Breast (tissue), 4 donors: ENCODE measurements around a stretch of chr15.

DNA sequence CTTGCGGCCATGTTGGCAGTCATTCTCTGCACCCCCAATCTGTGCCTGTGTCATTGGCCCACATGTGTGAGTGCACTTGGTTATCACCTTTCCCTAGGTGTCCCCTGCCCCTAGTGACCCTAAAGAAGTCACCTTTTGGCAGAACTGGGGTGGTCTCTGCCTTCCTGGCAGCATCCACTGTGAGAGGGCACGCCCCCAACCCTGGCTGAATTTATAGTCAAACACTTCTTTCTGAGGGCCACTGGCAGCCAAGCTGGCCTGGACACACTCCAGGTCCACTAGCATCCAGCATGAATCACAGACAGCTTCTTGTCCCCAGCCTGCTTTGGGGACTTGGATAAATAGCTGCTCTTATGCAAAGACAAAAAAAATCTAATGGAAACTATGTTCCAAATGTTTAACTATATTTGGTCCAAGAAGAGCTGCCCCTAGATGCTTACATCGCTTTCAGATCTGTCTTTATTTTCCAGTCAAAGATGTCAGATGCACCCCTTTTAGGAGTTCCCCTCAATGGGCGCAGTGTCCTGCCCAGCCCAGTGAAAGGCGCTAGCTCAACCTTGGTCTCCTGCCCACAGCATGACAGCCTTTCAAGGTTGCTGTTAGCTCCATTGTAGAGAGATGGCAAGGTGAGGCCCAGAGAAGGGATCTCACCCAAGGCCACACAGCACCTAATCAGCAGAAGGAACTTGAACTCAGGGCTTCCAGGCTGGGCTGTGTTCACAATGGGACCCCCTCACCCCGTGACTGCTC, 7.0 kb downstream of the RASL12 start:
- PRO-cap, 3 experiments: no peak in any of the 3 experiments
- RRBS: no CpG with 5 or more reads among the region's 6 CpGs

- PRO-cap, 3 experiments: no peak in any of the 3 experiments
- RRBS: no CpG with 5 or more reads among the region's 5 CpGs
Measured at GRCh38 chr15:65089196-65089830, 12.8 kb downstream of the KBTBD13 start.

- PRO-cap, 3 experiments: no peak in any of the 3 experiments
- RRBS: 3% methylated on average over 4 of the region's 9 CpGs
Measured at GRCh38 chr15:65270665-65271276, 15.9 kb downstream of the PARP16 start.

DNA sequence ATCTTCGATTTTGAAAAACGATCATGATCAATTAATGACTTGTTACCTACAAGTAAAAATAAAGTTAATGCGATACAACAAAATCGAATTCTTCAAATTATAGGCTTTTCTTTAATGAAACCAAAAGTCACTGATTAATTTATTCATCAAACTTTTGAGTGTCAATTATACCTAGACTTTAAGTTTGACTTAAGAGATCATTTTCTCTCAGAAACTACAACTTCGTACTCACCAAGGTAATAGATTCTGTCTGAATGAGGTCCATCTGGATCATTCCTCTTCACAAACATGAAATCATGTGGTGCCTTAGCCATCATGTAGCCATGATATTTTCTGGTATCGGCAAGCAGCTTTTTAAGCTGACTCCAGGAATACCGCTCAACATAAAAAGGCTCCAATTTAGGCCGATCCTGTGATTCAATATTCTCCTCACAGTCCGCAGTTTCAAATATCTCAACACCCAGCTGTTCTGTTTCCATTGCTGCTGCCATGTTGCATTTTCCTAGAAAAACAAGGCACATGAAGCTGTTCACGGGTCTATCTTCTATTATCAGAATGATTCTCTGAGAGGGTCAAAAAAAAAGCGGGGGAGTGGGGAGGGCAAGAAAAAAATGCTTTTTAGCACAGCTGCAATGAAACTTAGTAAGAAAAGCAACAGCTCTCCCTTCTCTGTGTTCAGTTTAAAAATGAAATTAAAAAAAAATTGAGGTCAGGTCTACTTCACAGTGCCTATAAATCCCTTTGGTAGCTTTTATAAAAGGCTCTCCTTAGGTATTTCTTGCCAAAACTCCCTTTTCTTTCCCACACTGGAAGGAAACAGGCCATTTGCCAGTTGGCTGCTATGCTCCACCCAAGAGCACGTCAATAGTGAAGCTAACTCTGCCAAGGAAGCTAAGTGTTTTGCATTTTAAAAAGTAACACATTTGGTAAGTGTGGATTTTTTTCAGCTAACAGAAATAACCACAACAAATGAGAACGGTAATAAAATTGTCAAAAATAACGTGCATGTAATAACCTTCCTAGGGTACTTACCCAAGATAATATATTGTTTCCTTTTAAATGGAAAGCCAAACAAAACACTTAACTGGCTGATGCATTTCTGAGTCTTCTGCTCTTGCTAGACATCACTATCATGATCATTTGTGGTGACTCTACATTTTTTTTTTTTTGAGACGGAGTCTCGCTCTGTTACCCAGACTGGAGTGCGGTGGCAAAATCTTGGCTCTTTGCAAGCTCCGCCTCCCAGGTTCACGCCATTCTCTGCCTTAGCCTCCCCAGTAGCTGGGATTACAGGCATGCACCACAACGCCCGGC, 5.0 kb downstream of the DPP8 start:
- PRO-cap, 3 experiments: no peak in any of the 3 experiments
- RRBS: no CpG with 5 or more reads among the region's 21 CpGs

- PRO-cap, 3 experiments: no peak in any of the 3 experiments
- RRBS: no CpG with 5 or more reads among the region's 6 CpGs
Measured at GRCh38 chr15:65642680-65643282, 21.0 kb downstream of the SLC24A1 start.

- PRO-cap, 3 experiments: no peak in any of the 3 experiments
- RRBS: no CpG with 5 or more reads among the region's 5 CpGs
Measured at GRCh38 chr15:66236351-66236866, 17.1 kb downstream of the MEGF11 start.

DNA sequence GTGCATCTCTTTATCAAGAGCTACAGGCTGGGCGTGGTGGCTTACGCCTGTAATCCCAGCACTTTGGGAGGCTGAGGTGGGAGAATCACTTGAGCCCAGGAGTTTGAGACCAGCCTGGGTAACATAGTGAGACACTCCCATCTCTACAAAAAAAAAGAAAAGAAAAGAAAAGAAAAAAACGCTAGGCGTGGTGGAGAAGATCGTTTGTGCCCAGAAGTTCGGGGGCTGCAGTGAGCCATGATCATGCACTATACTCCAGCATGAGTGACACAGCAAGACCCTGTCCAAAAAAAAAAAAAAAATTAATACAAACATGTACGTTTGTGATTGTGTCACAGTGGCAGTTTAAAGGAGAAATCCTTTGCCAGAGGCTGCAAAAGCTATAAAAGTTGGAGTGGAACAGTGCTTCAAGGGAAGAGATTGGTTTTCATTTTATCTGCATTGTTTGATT, 909 bp upstream of the DIS3L start:
- PRO-cap, 3 experiments: no peak in any of the 3 experiments
- RRBS: no CpG with 5 or more reads among the region's 7 CpGs

- PRO-cap, 3 experiments: no peak in any of the 3 experiments
- RRBS: no CpG with 5 or more reads among the region's 6 CpGs
Measured at GRCh38 chr15:66387792-66388061, 1.0 kb downstream of the MAP2K1 start.

DNA sequence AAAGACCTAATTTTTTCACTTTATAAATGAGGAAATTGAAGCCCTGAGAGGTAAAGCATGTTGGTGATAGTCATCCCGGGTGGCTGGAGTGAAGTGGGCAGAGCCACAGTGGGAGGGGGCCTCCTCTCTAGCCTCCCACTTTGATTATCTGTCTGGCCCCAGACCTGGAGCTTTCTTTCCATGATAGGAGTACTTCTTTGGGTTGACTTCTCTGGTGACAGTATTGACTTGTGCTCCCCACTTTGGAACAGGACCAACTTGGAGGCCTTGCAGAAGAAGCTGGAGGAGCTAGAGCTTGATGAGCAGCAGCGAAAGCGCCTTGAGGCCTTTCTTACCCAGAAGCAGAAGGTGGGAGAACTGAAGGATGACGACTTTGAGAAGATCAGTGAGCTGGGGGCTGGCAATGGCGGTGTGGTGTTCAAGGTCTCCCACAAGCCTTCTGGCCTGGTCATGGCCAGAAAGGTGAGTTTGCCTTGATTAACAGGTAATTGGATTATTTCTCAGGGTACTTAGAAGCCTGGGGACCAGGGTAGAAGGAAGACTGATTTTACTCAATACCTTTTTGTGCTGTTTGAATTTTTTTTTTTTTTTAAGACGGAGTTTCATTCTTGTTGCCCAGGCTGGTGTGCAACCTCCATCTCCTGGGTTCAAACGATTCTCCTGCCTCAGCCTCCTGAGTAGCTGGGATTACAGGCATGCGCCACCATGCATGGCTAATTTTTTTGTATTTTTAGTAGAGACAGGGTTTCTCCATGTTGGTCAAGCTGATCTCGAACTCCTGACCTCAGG, 48.3 kb downstream of the MAP2K1 start:
- PRO-cap, 3 experiments: no peak in any of the 3 experiments
- RRBS: no CpG with 5 or more reads among the region's 9 CpGs

DNA sequence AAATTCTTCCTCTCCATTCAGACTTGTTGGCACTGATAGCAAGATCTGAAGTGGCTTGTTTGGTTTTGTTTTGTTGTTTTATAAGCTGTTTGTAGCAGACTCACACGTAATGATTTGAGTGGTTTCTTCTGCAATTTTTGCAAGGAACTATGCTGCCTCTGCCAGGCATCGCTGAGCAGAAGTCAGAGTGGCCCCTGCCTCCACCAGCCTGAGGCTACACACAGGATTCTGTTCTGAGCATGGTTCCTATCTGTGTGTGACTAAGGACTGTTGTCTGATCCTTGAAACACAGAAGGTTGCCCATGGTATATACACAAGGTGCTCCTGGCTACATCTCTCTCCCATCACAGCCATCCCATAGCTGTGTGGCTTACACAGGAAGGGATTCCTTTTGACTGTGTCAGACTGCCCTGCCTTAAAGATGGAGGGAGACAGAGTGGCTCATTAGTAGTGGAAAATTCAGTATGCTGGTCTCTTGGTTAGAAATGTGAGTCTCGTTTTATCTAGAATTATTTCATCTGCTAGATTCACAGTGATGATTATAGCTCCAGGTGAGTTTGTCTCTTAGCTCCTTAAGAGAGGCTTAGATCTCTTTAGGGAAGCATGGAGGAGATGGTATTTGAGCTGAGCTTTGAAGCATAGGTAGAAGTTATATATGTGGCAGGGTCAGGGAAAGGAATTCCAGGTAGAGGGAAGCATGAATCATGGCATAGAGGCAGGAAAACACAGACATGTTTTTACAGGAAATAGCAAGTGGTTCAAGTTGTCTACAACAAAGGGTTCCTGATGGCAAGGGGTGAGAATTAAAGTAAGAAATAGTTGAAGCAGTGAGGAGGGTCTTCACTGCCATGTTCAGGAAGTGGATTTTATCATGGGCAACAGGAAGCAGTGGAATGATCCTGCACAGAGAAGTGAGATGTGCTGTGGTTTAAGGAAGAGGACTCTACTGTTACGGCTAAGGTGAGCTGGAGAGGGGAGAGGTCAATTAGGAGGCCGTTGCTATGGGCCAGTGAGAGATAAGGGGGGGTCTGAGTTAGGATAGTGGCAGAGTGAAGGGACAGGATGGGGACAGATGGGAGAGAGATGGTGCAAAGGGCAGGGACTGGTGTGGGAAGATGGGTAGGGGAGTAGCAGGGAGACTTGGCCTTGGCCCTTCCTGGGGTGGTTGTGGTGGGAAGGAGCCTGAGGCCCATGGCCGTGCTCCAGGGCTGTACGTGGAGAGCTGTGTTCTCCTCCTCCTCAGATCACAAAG, 37.4 kb downstream of the SNAPC5 start:
- PRO-cap, 3 experiments: no peak in any of the 3 experiments
- RRBS: no CpG with 5 or more reads among the region's 7 CpGs

DNA sequence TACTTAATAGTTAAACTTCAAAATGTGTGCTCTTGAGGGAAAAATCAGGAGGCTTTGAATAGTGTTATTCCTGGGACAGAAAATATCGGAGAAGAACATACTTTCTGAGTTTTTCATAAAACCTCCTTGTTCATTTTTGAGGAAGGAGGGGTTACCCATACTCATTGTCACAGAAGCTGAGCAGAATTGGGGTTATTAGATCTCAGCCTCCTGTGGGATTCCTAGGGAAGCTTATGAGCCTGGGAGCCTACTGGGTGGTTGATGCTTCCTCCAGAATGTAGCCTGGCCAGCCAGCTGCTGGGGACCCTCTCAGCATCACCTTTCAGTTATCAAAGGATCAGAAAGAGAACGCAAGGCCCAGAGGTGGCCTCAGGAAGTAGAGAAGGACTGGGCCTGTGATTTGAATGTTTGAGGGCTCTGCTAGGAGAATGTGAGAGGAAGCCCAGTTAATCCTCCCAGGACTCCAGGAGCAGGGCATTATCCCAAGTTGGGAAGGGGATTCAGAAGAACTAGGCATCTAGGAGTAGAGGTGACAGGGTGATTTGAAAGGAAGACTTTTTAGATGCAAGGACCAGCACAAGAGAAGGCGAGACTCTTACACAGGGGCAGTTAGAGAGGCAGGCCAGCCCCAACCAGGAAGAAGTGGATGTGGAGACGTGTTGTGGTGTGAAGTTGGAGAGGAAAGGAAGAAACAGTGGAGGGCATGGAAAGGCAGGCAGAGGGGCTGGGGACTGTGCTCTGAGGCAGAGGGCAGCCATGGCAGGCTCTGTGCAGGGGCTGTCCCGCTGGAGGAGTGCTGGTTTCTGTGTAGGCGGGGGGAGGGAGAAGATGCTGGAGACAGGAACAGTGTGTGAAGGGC, 21.4 kb downstream of the SNAPC5 start:
- PRO-cap, 3 experiments: no peak in any of the 3 experiments
- RRBS: no CpG with 5 or more reads among the region's 6 CpGs

- PRO-cap, 3 experiments: no peak in any of the 3 experiments
- RRBS: no CpG with 5 or more reads among the region's 3 CpGs
Measured at GRCh38 chr15:66484751-66485325, 12.7 kb downstream of the SNAPC5 start.

DNA sequence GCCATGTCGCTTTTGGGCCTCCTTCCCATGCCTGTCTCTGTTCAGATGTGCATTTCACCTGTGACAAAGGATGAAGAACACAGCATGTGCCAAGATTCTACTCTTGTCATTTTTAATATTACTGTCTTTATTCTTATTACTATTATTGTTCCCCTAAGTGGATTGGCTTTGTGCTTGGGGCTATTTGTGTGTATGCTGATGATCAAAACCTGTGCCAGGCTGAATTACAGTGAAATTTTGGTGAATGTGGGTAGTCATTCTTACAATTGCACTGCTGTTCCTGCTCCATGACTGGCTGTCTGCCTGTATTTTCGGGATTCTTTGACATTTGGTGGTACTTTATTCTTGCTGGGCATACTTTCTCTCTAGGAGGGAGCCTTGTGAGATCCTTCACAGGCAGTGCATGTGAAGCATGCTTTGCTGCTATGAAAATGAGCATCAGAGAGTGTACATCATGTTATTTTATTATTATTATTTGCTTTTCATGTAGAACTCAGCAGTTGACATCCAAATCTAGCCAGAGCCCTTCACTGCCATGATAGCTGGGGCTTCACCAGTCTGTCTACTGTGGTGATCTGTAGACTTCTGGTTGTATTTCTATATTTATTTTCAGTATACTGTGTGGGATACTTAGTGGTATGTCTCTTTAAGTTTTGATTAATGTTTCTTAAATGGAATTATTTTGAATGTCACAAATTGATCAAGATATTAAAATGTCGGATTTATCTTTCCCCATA, 6.7 kb downstream of the SNAPC5 start:
- PRO-cap, 3 experiments: no peak in any of the 3 experiments
- RRBS: no CpG with 5 or more reads among the region's 3 CpGs

GRCh38 chr15:66644331-66644942, 57.6 kb upstream of the SMAD6 start:
- PRO-cap, 3 experiments: no peak in any of the 3 experiments
- RRBS: no CpG with 5 or more reads among the region's 12 CpGs

DNA sequence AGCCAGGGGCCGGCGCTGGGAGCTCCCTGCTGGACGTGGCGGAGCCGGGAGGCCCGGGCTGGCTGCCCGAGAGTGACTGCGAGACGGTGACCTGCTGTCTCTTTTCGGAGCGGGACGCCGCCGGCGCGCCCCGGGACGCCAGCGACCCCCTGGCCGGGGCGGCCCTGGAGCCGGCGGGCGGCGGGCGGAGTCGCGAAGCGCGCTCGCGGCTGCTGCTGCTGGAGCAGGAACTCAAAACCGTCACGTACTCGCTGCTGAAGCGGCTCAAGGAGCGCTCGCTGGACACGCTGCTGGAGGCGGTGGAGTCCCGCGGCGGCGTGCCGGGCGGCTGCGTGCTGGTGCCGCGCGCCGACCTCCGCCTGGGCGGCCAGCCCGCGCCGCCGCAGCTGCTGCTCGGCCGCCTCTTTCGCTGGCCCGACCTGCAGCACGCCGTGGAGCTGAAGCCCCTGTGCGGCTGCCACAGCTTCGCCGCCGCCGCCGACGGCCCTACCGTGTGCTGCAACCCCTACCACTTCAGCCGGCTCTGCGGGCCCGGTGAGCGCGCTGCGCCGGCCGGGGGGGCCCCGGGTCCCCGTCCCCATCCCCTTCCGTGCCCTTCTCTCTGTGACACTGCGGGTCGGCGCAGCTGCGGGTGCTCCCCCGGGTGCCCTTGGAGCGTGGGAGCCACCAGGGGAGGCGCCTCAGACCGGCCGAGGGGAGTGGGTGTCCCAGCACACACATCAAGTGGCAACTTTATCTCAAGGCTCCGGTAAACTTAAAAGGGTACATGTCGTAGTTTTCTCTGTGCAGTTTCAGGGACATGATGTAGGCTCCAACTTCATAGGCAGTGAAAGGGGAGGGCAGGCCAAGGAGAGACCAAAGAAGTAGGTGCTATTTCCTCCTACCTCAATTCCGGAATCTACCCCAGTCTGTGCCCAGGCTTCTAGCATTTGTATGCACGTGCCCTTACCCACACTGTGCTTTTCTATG, 1.8 kb downstream of the SMAD6 start:
- PRO-cap, 3 experiments: no peak in any of the 3 experiments
- RRBS: 4% methylated on average over 23 of the region's 95 CpGs

- PRO-cap, 3 experiments: no peak in any of the 3 experiments
- RRBS: no CpG with 5 or more reads among the region's 9 CpGs
Measured at GRCh38 chr15:66708156-66708947, 6.3 kb downstream of the SMAD6 start.

GRCh38 chr15:66774055-66774763, 72.2 kb downstream of the SMAD6 start:
- PRO-cap, 3 experiments: no peak in any of the 3 experiments
- RRBS: no CpG with 5 or more reads among the region's 18 CpGs

DNA sequence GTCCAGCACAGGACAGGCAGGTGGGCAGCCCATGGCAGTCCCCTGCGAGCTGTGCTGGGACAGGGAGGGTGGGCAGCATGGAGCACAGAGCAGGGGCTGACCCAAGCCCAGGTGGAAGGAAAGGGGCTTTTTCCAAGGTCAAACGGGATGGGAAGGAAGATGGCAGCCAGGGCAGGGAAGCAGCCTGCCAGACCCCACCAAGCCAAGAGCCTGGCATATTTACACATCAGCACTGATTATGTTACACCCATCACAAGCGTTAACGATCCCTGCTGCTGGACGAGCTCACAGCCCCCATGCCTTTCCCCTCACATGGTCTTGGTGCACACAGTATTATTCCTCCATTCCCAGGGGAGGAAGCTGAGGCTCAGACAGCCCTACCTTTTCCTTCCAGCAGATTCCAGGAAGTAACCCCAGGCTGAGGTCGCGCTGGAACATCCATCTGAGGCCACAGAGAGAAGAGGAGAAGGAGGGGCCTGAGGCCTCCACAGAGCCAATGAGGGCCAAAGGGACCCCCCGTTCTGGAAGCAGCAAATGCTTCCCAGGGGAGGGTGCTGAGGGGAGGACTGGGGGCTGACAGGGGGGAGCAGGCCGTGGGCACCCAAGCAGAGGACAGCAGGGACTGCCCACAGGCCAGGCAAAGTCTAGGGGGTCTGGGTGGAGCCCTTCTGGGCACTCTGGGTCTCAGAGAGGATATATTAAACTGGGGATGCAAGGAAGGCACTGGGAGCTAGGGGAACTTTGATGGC, 175.9 kb downstream of the SMAD6 start:
- PRO-cap, 3 experiments: no peak in any of the 3 experiments
- RRBS: no CpG with 5 or more reads among the region's 9 CpGs

DNA sequence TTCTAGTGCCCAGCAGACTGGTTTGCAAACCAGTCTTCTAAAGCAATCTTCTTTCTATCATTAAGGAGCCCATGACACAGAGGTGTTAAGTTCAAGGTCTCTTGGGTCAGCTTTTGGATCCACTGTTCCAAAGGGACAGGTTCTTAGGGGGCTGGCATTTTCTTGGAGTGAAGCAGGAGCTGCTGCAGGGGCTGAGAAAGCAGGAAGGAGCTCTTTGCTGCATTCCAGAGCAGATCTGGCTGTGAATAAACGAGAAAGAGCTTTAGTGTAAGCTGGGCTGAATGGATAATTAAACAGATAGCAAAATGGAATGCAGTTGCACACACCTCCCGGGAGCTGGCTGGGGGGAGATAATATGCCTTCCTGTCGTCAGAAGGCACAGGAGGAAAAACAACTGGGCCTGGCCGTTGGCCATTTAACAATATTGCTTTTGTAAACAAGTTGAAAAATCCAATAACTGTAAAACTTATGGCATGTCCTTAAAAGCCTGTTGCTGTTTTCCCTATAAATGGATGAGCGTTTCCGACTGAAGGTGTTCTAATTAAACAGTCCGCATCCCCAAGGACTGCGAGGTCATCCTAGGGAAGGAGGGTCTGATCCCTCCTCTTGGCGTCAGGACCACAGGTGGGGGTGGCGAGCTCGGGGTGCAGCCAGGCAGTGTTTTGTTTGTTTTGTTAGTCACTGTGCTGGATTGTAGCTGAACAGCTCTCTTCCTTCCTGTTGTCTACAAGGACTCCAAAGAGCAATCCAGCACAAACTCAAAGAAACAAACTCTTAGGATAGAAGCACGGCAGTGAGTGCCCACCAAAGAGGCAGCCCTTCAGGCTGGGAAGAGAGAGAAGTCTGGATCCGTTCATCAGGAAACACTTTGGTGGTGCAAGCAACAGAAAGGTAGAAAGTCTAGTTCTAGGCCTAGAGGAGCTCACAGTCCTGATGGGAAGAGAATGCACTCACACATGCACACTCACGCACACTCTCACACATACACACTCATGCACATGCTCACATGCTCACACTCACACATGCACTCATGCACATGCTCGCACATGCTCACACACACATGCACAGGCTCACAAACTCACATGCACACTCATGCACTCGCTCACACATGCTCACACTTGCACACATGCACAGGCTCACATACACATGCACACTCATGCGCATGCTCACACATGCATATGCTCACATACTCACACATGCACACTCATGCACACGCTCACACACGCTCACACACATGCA, 133.4 kb upstream of the SMAD3 start:
- PRO-cap, 3 experiments: no peak in any of the 3 experiments
- RRBS: no CpG with 5 or more reads among the region's 19 CpGs

- PRO-cap, 3 experiments: no peak in any of the 3 experiments
- RRBS: 4% methylated on average over 15 of the region's 53 CpGs
Measured at GRCh38 chr15:67033454-67033921, 31.9 kb upstream of the SMAD3 start.